Uterus (tissue), 7 donors: ENCODE results near the gene SKIDA1.

DNA sequence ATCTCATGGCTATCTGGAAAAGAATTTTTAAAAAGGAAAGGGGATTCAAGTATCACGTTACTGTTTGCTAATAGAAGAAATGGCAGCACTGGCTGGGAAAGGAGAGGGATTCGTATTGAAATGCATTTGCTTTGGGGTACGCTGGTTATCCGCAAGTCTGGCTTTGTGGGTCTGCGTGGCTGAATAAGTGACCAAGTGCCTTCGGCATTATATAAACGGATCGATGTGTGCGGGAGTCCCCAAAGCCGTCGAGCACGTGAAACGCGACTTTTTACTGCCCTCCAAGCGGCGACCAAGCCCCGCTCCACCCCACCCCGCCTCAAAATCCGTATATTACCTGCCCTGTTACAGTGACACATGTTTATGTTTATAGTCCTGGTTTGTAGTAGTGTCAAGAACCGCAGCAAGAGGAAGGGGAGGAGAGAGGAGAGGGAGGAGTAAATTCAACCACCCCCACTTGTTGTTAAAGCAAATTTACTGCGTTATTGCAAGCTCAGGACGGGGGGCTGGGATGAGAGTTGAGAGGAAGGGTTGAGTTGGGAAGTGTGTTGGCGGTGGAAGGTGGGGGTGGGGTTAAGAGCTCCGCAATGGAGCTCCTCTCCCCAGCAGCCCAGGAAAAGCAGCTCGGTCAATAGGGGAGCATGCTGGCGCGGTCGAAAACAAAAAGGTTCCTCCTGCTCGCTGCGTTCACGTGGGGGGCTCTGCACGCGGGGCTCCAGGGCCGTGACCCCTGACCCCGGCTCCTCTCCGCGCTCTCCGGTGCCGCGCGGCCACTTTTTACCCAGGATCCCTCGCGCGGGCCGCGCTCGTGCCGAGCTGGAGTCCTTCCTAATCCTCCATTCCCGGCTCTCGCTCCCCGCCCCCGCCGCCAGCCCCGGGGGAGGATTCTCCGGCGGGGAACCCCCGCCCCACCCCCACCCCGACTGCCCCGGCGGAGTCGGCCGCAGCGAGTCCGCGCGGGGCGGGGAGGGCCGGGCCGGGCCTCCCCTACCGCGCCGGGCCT, at the start of gene SKIDA1:
SKIDA1 (minus strand) TSS at position 473 of the 1,003 bp plus-strand sequence.
- PRO-cap, 4 experiments = peak in 4 of 4 experiments; most common plus-strand start position 791 of the sequence (in 2); most common minus-strand start position 410 of the sequence (in 2)
- RAMPAGE, long total RNA, 2 experiments = no peak in any of the 2 experiments
- RRBS = 2% methylated on average over 21 of the region's 72 CpGs

DNA sequence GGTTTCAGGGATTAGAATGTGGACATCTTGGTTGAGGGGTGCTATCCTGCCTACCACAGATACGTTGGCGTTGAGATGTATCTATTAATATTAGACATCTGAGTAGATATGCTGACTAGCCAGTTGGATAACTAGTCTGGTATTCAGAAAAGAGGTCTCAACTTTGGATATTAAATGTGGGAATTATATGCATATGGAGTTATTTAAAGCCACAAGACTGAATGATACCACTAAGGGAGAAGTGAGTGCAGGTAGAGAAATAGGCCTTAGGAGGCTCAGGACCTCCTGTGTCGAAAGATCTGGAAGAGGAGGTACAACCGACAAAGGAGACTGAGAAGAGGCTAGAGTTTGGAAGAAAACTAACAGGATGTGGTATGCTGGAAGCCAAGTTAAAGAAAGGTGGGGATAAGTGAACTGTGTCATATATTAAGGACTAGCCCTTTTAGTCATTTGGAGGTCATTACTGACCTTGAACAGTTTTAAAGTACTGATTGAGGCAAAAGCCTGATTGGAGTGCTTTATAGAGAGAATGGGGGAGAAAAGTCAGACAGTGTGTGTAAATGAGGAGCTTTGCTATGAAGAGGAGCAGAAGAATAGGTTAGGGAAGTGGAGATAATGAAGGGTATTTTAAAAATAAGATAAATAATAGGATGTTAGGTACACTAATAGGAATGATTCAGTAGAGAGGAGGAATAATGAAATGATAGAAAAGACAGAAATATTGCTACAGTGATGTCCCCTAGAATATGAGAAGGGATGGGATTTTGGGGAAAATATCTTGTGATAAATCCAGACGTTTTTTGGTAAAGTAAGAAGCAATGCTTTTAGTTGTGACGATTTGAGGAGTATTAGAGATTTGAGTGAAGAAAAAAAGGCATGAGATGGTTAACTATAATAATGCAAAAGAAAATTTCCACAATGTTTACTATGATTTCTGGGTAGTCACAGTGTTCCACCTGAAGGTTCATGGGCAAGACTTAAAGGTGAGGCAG, 119.9 kb downstream of the MLLT10 start:
- PRO-cap, 4 experiments = no peak in any of the 4 experiments
- RAMPAGE, long total RNA, 2 experiments = no peak in any of the 2 experiments
- RRBS = no CpG with 5 or more reads among the region's 6 CpGs

- PRO-cap, 4 experiments = no peak in any of the 4 experiments
- RAMPAGE, long total RNA, 2 experiments = no peak in any of the 2 experiments
- RRBS = no CpG with 5 or more reads among the region's 3 CpGs
Observed at GRCh38 chr10:21654650-21655263, 120.7 kb downstream of the MLLT10 start.

DNA sequence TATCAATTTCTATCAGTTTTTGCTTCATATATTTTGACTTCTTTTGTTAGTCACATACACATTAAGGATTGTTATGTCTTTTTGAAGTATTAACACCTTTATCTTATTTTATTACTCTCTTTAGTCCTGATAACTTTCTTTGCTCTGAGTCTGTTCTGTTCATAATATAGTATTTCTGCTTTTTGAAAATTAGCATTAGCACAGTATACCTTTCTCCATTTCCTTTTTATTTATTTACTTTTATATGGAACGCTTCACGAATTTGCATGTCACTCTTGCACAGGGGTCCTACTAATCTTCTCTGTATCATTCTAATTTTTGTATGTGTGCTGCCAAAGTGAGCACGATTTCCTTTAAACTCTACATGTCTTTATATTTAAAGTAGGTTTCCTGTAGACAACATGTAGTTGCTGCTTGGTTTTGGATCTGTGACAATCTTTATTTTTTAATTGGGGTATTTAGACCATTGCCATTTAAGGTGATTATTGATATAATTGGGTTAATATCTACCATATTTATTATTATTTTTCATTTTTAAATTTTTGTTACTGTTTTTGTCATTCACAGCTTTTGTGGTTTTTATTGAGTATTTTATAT, 127.5 kb downstream of the MLLT10 start:
- PRO-cap, 4 experiments = no peak in any of the 4 experiments
- RAMPAGE, long total RNA, 2 experiments = no peak in any of the 2 experiments
- RRBS = no CpG with 5 or more reads among the region's 3 CpGs

DNA sequence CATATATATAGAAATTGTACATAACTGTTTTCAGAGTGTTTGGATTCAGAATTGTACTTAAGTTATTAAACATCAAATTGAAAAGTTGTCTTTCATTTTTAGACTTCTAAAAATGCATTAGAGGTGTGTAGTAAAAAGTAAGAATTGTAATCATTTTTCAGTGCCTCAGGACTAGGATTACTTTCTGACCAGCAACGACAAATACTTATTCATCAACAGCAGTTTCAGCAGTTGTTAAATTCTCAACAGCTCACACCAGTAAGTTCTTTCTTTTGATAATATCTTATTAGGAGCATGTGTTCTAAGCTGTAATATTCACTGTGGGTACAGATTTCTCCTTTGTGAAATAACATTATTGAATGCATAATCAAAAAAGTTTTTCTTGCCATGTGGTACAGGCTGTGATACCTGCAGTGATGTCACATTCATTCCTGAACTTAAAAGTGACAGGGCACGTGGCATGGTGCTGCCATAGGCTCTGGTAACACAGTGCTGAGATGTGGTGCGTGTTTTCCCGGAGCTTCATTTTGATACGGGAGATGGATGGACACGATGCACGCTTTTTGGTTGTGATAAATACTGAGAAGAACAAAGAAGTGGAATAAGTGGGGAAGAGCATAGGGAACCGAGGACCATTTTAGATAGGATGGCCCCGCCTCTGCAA, 201.1 kb downstream of the MLLT10 start:
- PRO-cap, 4 experiments = no peak in any of the 4 experiments
- RAMPAGE, long total RNA, 2 experiments = start-site peak on the plus strand in 1 of 2 experiments, centred at position 314 of the sequence, 18 reads per replicate
- RRBS = no CpG with 5 or more reads among the region's 9 CpGs

- PRO-cap, 4 experiments = no peak in any of the 4 experiments
- RAMPAGE, long total RNA, 2 experiments = no peak in any of the 2 experiments
- RRBS = no CpG with 5 or more reads among the region's 12 CpGs
Observed at GRCh38 chr10:21746849-21747889, 213.1 kb downstream of the MLLT10 start.

DNA sequence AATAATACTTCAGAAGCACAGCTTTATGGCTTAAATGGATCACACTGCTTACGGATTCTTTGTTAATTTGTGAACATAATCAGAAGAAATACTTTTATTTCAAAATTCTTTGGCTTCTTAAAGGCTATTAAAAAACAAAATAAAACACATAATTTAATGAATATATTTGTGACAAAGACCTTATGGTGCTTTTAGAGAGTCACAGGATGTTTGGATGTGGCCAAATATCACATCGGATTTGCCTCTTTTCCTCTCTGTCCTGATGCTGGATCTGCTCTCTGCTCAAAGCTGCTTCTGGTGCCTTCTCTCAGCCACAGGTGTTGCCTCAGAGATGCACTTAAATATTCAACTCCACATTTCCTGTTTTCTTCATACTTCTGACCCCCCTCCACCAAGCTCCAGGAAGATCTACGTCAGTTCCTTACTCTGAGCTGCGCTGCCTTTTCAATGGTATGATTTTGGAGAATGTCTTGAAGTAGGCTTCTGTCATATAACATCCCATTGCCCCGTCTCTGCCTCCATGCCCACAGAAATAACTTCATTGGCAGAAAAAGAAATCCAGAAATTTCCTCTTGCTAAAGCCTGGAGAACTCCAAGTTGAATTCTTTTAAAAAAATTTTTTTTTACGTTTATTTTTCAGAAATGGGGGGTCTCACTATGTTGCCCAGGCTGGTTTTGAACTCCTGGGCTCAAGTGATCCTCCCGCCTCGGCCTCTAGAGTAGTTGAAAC, 230.7 kb downstream of the MLLT10 start:
- PRO-cap, 4 experiments = no peak in any of the 4 experiments
- RAMPAGE, long total RNA, 2 experiments = no peak in any of the 2 experiments
- RRBS = no CpG with 5 or more reads among the region's 8 CpGs

DNA sequence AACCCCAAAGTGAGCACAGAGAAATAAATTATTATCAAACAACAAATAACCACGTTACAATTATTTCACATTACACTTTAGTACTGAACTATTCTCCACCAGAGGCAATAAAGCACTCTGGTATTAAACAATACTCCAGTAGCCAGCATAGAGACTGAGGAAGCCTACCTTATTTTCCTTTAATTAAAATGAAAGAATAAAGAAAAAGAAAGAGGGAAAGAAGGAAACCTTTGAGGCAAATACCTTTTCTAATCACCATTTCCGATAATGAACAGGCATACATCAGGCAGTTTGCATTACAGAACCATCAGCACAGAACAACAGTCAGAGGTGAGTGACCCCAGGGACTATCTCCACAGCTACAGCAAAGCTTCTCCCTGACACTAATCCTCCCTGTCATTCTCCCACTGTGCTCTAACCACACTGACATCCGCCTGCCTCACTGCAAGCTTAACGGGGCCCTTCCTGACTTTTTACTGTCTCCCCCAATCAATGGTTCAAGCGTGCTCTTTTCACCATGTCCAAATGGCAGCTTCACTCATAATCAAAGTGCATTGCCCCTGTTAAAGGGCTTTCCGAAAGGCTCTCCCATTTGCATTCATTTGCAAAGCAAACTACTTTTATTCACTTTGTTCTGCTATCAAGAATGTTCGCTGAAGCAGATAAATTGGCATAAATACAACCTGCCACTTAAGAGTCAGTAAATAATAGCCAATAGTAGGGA, 196.4 kb downstream of the DNAJC1 start:
- PRO-cap, 4 experiments = no peak in any of the 4 experiments
- RAMPAGE, long total RNA, 2 experiments = no peak in any of the 2 experiments
- RRBS = no CpG with 5 or more reads among the region's 7 CpGs

- PRO-cap, 4 experiments = no peak in any of the 4 experiments
- RAMPAGE, long total RNA, 2 experiments = no peak in any of the 2 experiments
- RRBS = no CpG with 5 or more reads among the region's 4 CpGs
Observed at GRCh38 chr10:21920596-21921093, 82.9 kb downstream of the DNAJC1 start.

- PRO-cap, 4 experiments = peak in 4 of 4 experiments; most common plus-strand start chr10:22317155 (in 2); most common minus-strand start chr10:22317174 (in 3)
- RAMPAGE, long total RNA, 2 experiments = no peak in any of the 2 experiments
- RRBS = no CpG with 5 or more reads among the region's 11 CpGs
Observed at GRCh38 chr10:22316843-22317319, 693 bp downstream of the COMMD3 start.

DNA sequence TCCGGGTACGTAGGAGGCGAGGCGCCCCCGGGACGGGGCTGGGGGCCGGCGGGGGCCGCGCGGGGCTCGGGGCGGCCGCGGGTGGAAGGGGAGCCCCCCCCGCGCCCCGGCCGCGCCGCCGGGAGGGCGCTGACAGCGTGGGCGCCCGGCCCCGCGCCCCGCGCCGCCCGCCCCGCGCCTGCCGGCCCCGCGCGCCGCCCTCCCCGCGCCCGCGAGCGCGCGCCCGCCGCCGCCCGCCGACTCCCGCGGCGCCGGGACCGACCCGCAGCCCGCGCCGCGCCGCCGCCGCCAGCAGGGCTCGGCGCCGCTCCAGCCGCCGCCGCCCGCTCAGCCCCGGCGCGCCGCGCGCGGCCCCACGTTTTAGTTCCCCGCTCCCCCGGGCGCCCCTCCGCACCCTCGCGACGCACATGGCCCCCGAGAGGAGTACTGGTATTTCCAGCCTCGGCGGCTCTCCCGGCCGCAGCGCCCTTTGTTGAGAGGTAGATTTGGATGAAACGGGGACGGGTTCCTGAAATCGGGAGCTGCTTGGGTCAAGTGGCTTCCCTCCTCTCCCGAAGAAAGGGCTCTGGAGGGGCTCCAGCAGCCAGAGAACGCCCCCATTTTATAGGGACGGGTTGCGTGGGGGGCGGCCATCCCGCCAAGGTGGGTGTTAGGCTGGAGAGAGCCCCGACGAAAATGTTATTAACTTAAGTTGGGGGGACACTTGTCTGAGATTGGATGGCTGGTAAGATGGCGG, 961 bp downstream of the BMI1 start:
- PRO-cap, 4 experiments = peak in 2 of 4 experiments; most common plus-strand start position 113 of the sequence (in 1); most common minus-strand start position 309 of the sequence (in 2)
- RAMPAGE, long total RNA, 2 experiments = no peak in any of the 2 experiments
- RRBS = 2% methylated on average over 75 of the region's 104 CpGs

DNA sequence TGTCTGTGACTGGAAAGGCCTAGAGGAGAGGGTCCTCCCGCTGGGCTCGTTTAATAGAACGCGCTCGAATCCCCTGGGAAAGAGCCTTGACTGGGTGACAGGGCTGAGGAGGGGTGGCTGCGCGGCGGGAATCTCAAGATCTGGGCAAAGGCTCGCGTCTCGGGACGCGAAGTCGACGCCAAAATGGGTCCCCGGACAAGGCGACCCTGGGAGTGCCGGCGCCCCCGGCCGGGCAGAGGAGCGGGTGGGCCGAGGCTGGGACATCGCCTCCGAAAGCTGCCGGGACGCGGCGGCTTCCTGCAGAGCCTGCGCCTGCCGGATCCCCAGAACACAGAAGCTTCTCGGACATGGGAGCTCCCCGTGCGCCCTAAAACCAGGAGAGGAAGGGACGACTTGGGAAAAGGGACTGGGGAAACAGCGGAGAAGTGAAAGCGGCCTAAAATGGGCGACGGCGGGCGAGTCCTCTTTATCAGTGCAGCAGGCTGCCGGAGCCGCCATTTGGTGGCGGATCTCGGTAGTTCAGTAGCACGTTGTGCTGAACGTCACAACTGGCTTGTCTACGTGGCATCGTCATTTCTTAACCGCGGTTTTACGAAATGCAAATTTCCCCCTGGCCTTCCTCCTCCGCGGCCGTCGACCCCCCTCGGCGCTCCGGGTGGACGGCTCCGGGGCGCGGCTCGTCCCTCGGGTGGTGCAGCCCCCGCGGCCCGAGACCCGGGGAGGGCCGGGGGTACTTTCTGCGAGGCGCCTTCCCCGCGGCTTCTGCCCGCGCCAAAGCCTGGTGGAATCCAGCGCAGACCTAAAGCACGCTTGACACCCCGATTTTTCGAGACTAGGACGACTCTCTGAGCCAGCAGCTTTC, 10.1 kb upstream of the SPAG6 start:
- PRO-cap, 4 experiments = peak in 1 of 4 experiments; most common minus-strand start position 524 of the sequence (in 1)
- RAMPAGE, long total RNA, 2 experiments = no peak in any of the 2 experiments
- RRBS = 4% methylated on average over 20 of the region's 81 CpGs

DNA sequence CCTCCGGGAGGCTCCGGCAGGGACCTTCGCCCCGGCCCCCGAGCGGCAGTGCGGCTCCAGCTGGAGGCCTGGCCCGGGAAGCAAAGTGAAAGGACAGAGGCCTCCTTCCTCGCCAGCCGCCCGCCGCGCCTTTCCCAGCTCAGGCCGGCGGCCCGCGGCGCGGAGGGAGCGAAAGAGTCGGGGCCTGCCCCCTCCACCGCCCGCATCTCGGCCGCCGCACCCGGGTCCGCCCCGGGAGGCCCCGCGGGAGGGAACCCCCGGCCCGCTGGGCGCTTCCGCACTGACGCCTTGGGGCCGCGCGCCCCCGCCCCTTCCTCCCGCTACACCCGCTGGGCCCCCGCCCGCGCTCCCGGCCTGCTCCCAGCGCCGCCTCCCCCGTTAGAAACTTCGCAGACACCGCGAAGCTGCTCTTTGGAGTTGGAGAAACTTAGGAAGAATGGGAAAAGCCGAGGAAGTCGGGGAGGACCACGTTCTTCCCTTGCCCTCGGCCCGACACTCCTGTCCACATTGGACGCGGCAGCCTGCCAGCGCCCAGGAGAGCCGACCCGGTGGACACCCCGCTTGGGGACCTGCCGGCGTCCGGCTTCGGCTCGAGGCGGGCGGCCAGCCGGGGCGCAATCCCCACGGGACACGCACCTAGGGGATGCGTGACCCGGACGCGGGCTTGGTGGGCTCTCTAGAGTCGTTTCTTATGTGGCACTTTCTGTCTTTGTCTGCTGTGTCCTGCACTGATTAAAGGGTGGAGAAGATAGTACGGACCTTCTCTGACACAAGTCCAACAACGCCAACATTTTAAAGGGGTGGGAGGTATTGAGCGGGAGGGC, 4.3 kb upstream of the SPAG6 start:
- PRO-cap, 4 experiments = peak in 4 of 4 experiments; most common plus-strand start position 318 of the sequence (in 1); most common minus-strand start position 306 of the sequence (in 4)
- RAMPAGE, long total RNA, 2 experiments = no peak in any of the 2 experiments
- RRBS = 3% methylated on average over 41 of the region's 82 CpGs

DNA sequence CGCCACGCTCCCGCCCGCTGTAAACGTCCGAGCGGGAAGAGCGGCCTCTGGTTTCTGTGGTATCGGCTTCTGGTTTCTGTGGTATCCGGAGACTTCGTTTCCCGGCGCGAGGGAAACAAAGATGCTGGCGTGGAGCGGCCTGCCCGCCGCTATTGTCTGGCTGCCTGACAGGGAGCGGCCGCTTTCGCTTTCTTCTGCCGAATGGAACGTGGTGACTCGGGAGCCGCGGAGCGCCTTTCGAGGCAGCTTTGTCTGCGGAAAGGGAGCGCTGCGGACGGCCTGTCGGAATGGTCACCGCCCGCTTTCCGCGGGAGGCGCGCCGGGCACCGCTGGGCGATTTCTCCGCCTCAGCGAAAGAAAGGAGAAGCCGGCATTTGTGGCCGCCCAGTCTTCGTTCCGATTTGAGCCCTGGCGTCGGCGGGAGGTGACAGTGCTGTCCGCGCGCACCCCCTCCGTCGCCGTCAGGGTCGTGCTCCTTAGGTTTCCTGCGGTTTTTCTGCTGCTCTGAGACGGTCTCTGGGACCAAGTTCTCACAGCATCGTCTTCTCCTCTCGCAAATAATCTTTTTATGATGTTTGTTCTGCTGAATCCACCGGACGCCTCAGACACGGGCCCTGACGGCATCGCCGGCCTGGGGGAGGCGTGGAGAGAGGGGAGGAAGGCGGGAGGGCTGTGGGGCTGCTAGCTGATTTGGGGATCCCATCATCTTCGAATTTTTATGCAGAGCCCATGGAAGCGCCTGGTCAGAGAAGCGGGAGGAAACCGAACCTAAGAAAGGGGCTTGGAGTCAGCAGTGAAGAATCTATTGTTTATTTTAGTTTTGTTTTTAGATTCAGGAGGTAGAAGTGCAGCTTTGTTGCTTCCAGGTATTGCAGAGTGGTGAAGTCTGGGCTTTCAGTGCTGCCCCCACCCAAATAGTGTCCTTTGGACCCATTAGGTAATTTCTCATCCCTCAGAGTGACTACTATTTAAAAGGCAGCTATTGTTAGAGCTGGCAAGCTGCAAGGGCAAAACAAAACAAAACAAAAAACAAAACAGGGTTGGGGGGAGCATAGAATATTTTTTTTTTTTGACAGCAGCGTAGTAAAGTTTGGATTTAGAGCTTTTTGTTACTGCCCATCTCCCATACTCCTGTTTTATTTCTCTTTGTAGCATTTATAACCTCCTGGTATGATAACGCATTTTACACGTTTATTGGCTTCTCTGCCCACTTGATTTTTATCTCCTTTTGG, 92.3 kb downstream of the SPAG6 start:
- PRO-cap, 4 experiments = peak in 4 of 4 experiments; most common plus-strand start position 149 of the sequence (in 2); most common minus-strand start position 403 of the sequence (in 4)
- RAMPAGE, long total RNA, 2 experiments = start-site peak on the minus strand in 1 of 2 experiments, centred at position 632 of the sequence, 12 reads per replicate
- RRBS = 2% methylated on average over 5 of the region's 77 CpGs

- PRO-cap, 4 experiments = no peak in any of the 4 experiments
- RAMPAGE, long total RNA, 2 experiments = no peak in any of the 2 experiments
- RRBS = 4% methylated on average over 34 of the region's 95 CpGs
Observed at GRCh38 chr10:22475671-22476629, 130.7 kb downstream of the SPAG6 start.

GRCh38 chr10:22506018-22506524, 160.8 kb downstream of the SPAG6 start:
- PRO-cap, 4 experiments = no peak in any of the 4 experiments
- RAMPAGE, long total RNA, 2 experiments = no peak in any of the 2 experiments
- RRBS = no CpG with 5 or more reads among the region's 9 CpGs

DNA sequence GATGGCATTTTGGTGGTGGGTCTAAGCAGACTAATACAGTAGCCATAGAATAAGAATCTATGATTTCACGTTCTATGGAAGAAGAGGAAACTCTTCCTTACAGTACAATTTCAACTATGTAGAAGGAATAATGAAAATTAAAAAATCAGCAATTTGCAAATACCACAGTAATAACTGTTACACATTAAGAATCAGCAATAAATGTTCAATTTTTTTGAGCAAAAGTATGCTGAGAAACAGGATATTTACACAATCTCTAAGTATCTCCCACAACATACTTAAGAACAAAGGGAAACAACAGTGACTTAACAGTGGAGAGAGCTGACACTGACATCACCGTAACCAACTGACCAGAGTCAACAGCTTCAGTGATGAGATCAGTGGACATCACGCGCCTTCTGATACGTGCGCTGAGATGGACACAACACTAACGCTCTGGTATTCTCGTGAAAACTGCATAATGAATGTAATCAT, 82.8 kb downstream of the PIP4K2A start:
- PRO-cap, 4 experiments = no peak in any of the 4 experiments
- RAMPAGE, long total RNA, 2 experiments = no peak in any of the 2 experiments
- RRBS = no CpG with 5 or more reads among the region's 8 CpGs

DNA sequence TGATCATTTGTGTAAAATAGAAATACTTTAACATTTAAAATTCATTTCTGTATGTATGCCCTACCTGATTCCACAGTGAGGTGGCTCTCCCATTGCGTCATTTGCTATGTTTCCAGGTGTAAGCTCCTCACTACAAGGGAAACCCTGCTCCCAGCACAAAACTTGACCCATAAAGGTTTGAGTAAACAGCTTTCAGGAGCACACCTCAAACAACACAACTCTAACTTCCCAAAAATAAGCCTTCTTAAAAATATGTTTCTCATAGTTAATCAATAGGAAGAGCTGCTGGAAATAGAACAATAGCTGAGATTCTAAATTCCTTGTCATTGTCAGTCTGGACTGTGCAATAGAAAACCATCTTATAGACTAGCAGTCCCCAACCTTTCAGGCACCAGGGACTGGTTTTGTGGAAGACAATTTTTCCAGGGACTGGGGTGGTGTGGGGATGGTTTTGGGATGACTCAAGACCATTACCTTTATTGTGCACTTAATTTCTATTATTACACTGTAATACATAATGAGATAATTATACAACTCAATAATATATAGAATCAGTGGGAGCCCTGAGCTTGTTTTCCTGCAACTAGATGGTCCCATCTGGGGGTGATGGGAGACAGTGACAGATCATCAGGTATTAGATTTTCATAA, 22.7 kb downstream of the PIP4K2A start:
- PRO-cap, 4 experiments = no peak in any of the 4 experiments
- RAMPAGE, long total RNA, 2 experiments = no peak in any of the 2 experiments
- RRBS = no CpG with 5 or more reads among the region's 1 CpG

DNA sequence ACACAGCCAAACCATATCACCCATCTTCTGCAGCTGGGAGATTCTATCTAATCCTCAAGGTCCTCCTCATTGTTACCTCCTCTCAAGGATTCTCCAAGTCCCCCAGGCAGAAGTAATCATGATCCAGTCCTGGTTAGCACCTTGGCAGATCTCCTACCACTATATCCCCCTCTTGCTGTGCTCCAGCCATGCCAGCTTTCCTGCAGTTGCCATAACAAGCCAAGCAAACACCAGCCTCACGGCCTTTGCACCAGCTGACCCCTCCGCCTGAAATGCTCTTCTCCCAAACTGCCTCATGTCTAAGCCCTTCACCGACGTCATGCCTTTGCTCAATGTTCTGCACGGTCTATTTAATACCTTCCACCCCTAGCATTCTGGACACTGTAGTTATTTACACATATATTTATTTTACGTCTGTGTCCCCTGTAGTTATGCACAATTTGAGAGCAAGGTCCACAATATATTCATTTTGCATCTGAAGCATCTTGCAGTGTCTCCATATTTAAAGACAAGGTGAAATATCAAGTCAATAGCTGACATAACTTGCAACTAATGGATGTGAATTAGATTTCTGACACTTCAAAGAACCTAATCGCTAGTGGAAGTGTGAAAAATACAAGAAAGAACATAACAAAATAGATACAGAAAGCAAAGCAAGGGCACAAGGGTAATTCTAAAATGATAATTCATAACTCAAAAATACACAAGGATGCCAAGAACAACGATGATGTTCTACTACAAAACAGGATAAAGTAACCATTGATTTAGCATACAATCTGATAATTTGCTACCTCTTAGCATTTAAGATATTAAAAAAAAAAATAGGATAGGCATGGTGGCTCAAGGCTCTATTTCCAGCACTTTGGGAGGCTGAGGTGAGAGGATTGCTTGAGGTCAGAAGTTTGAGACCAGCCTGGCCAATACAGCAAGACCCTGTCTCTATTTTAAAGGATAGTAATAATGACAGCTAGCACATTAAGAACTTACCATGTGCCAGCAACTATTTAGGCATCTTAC, 7.9 kb downstream of the PIP4K2A start:
- PRO-cap, 4 experiments = no peak in any of the 4 experiments
- RAMPAGE, long total RNA, 2 experiments = no peak in any of the 2 experiments
- RRBS = no CpG with 5 or more reads among the region's 8 CpGs

DNA sequence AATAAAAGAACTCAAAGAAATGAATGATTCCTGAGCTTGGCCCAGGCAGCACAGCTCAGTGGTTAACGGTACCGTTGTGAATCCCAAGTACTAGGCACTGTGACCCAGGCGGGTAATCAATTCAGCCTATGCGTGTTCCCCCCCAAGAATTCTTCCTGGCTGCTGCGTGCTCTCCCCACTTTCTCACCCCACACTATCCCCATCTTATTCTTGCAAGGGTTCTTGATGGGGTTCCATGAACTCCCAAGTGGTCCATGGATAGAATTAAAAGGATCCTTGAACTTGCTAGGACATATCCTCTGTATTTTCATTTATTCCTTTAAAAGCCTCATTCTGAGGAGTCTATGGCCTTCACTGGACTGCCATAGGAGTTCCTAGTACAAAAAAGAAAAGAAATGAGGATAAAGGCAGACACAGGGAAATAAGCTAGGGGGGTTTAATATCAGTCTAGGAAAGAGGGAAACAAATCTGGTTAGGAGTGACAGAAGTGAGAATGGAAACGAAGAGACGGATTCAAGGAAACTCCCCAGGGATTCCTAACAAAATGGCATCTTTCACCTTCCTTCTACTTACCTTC, 6.7 kb downstream of the PIP4K2A start:
- PRO-cap, 4 experiments = no peak in any of the 4 experiments
- RAMPAGE, long total RNA, 2 experiments = no peak in any of the 2 experiments
- RRBS = no CpG with 5 or more reads among the region's 7 CpGs